Mesenchymal stem cell of the bone marrow (primary cell): ENCODE results near the gene STOML3.

DNA sequence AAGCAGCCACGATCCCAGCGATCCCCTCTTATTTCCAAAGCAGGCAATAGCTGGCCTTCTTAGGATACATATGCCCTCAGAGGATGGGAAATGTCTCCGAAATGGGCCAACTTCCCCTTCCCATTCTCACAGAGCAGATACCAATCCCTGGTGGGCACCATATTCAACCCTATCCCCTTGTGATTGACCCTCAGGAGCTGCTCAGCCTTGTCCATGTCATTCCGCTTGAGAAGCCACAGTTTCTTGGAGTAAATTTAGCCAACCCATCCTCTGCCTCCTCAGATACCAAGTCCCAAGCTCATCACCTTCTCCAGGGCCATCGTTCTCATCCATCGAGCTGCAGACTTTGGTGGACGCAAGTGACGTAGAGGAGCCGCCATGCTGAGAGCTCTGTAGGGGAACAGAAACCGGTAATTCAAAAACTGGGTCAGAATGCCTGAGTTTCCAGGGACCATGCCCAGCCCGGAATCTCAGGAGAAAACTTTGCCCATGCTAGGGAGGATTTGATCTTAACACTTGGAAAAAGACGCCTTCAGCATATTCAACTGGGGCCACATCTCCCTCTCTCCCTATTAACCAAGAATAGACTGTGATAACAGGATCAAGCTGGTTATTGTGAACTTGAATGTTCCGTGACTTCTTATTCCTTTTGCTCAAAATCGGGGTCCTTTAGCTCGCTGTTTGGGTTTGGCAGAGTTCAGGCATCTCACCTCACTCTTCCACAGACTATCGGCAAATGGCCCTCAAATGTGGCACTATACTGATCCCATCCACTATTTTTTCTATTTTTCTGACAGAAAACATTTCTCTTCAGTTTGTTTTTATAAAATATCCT is 292.2 kb downstream of the DCLK1 start:
- CAGE, long polyA plus RNA = no peak

- CAGE, long polyA plus RNA = no peak
Measured at GRCh38 chr13:36131794-36132356, 693 bp upstream of the DCLK1 start.

GRCh38 chr13:36154510-36155196 is 23.5 kb upstream of the DCLK1 start:
- CAGE, long polyA plus RNA = no peak

- CAGE, long polyA plus RNA = no peak
Measured at GRCh38 chr13:37008987-37009414, 8.4 kb downstream of the EXOSC8 start.

DNA sequence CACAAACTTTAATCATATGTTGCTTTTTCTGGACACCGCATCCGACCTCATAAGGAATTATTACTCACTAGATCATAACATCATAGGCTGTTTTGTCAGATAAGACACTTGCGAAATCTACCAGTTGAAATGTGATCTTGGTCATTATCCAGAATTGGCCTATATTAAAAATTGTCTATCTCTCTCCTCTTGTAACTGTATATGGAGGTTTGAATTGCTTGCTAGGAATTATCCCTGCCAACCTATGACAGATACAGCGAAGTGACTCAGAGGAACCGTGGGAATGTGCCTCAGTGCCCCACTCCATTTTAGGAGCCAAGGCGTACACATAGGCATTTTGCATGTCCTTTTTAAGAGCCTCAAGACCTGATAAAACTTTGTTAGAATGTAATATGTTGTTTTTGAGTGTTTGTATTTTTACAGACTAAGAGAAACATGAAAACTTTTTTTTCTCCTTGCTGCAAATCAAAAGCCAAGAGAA is 117.1 kb upstream of the POSTN start:
- CAGE, long polyA plus RNA = no peak

GRCh38 chr13:38121307-38121595 is 228.4 kb upstream of the UFM1 start:
- CAGE, long polyA plus RNA = no peak

- CAGE, long polyA plus RNA = no peak
Measured at GRCh38 chr13:38363465-38364071, 13.9 kb downstream of the UFM1 start.

- CAGE, long polyA plus RNA = no peak
Measured at GRCh38 chr13:38636667-38637385, 50.1 kb upstream of the FREM2 start.

DNA sequence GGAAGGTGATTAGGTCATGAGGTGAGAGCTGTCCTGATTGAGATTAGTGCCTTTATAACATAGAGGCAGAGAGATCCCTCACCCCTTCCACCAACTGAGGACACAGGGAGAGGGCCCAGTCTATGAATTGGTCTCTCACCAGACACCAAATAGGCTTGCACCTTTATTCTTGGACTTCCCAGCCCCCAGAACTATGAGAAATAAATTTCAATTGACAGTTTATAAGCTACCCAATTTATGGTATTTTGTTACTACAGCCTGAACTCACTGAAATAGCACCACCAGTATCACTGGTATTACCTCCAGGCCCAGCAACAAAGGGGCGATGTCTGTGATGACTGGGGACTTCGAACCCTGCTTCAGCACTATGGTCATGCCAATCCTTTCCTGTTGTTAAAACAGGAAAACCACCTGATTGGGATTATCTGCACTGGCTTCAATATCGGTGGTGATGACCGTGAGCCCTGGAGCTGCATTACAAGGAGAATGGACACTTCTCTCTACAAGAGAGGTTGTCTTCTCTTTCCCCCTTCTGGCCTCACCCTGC is 26.8 kb downstream of the STOML3 start:
- CAGE, long polyA plus RNA = no peak

GRCh38 chr13:38990532-38991138 is at the start of gene STOML3:
Gene STOML3, minus strand, starts transcription at chr13:38990831.
- CAGE, long polyA plus RNA = no peak

GRCh38 chr13:39257483-39258159 is 219.4 kb downstream of the NHLRC3 start:
- CAGE, long polyA plus RNA = no peak

DNA sequence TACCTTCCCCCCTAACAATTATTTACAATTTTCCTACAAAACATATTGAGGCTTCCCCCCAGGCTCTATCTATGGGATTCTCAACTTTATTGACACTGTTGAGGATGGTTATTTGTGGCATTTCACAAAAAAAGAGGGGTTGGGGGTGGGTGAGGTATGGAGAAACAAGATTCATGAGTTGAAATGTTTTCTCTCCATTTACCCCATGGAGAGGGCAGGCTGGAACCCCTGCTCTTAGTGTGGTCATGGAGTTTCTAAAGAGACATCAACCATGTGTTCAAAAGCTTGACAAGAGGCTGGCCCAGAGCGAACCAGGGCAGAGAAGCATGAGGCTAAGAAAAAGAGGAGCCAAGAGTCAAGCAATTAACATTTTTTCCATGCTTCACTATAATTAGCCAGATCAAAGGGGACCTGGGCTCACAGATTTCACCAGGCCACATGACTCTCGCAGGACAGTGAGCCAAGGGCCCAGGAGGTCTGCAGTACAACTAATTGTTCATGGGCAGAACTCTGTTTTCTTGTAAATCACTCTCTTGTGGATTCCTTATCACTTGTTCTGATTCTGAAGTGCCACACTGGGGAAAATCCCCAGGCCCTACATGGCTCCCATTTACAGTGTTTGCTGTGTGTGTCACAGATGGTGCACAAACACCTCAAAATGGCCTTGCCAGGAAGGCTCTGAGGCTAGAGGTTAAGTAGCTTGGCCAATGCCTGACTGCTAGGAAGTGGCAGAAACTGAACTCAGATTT is 101.3 kb downstream of the LHFPL6 start:
- CAGE, long polyA plus RNA = no peak

- CAGE, long polyA plus RNA = no peak
Measured at GRCh38 chr13:39988290-39988840, 332.9 kb downstream of the COG6 start.

GRCh38 chr13:40094001-40094537 is 438.6 kb downstream of the COG6 start:
- CAGE, long polyA plus RNA = no peak

DNA sequence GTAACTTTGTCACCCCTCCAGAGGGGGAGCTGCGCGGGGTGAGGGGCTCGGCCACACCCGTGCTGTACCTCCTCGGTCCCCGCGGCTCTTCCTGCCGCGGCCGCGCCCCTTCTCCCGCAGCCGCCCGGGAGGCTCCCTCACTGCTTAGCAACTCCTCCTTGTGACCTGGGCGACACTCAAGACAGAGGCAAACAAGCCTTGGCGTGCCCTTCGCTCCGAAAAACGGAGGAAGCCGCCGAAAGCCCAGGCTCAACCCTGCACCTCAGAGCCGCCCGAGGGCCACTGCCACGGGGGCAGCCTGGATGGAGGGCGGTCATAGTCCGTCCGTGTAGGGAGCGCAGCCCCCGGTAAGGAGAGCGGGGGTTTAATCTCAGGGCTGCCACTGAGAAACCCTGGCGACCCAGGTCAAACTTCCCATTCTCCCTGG is 494.2 kb downstream of the FOXO1 start:
- CAGE, long polyA plus RNA = no peak

DNA sequence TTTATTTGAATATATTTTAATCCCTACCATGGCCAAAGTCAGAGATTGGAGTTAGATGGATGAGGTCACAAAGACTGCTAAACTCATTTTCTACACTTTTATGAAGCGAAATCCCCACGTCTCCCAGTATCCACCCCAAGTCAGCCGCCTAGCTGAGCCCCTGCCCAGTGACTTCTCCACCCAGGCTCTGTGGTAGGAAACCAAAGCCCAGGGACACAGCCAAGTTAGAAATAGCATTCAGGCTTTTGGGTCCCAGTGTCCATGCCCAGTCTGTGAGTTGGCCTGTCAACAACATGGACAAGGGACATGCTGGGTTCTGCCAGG is 474.0 kb downstream of the FOXO1 start:
- CAGE, long polyA plus RNA = no peak

DNA sequence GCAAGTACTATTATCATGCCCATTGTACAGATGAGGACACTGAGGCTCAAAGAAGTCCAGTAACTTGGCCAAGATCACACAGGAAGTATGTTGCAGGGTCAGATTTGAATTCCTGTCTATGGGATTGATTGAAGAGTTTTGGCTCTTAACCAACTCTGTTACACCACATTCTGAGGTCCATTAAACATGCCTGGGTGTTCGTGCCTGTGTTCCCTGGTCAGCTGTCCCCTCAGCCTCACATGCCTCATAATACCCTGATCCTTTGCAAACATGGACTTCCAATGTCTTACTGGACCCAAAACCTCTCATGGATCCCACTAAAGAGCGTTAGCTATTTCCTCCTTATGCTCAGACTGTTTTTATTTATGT is 319.7 kb downstream of the FOXO1 start:
- CAGE, long polyA plus RNA = no peak

GRCh38 chr13:40375702-40376470 is 290.6 kb downstream of the FOXO1 start:
- CAGE, long polyA plus RNA = no peak

DNA sequence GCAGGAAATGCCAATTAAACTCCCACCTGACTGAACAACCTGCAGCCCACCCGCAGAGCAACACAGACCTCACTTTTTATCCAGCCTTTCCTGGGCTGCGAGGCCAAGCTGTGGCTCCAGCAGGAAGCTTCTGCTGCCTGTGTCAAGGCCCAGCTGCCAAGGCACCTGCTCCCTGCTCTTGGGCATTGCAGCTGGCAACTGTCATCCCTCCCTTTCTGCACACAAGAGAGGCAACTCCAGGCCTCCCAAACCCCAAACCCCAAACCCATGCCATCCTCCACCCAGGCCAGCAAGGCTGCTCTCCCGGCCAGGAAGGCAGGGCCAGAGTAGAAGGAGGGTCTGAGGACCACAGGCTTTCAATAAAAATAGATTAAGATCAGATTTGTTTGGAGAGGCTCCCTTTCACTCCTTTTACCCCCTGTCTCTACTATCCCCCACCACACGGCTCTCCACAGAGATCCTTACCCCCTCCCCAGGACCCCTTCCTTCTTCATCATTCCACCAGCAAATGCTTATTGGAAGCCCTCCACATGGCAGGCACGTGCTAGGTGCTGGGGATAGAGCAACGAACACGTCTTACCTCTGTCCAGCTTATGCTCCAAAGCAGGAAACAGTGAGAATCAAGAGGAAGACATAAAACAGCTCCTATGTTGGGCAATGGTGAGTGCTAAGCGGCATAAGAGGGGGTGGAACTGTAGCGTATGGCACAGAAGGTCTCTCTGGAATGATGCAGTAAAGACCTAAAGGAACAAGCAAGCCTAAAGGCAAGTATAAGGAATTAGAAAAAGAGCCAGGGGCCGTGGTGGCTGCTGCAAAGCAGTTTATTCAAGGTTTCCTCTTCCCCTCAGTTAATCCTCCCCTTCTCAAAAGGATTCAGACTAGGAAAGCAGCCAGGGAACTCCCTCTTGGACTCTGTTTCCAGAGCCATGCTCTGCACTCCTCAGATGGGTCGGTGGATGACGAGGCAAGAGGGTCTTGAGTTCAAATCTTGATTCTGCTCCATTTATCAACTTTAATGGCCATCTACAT is 289.7 kb downstream of the FOXO1 start:
- CAGE, long polyA plus RNA = no peak

- CAGE, long polyA plus RNA = no peak
Measured at GRCh38 chr13:40558629-40559222, 107.7 kb downstream of the FOXO1 start.